ENCODE measurements around the gene TENT4B.

- PRO-cap, 8 experiments = no peak in any of the 8 experiments
Observed at GRCh38 chr16:49464922-49465121, 91.2 kb downstream of the C16orf78 start.

DNA sequence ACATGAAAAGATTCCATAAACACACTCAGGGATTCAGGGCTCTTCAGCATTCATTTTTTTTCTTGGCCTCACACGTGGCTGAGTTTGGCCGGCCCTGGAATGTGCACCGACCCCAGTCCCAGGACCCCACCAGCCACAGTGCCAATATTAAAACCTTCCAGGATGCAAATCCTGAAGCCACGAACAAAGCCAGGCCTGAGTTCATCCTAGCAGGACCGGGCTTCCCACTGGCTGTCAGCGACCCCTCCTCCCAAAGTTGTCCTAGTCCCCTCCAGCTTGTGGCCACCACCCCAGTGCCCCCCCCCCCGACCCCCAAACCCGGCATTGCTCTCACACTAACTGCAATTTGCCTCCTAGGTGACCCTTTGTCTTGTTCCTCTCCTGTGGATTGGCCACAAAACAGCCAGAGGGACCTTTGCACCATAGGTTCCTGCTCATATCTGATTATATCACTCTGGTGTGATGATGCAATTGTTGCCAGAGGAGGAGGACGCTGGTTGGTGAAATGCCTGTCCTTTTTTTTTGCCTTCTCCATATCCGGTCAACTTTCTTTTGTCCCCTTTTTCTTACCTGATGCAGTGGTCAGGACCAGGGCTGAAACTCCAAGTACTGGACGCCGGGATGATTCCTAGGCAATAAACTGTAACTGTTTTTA lies 27.9 kb upstream of the ZNF423 start:
- PRO-cap, 8 experiments = no peak in any of the 8 experiments

GRCh38 chr16:50152280-50153323 lies at the start of gene TENT4B:
TENT4B (plus strand) TSS chr16:50153306.
- PRO-cap, 8 experiments = peak in 8 of 8 experiments; most common plus-strand start chr16:50153270 (in 8); most common minus-strand start chr16:50152450 (in 7)

DNA sequence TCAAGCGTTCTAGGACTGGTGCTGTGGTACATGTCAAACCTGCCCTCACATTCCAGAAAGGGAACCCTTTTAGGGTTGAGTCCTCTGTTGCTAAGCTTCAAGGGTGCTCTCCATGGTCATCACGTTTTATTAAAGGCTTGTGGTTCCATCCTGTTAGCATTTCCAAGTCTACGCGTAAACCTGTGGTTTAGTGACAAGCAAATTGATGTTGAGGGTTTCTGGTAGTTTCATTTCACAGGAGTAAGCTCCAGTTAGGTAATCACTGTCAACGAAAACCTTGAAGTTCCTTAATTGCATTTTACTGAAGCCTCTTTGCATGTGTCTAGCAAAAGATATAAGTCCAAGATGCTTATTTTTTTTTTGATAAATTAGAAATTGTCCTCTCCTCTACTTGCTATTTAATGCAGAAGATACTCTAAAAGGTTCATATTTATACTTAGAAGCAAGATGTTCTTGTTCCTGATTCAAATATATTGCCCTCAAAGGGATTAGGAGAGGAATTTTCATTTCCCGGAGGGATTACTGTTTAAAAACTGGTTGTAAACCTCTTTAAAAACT lies 2.6 kb downstream of the TENT4B start:
- PRO-cap, 8 experiments = peak in 6 of 8 experiments; most common plus-strand start position 91 of the sequence (in 1); most common minus-strand start position 71 of the sequence (in 6)

DNA sequence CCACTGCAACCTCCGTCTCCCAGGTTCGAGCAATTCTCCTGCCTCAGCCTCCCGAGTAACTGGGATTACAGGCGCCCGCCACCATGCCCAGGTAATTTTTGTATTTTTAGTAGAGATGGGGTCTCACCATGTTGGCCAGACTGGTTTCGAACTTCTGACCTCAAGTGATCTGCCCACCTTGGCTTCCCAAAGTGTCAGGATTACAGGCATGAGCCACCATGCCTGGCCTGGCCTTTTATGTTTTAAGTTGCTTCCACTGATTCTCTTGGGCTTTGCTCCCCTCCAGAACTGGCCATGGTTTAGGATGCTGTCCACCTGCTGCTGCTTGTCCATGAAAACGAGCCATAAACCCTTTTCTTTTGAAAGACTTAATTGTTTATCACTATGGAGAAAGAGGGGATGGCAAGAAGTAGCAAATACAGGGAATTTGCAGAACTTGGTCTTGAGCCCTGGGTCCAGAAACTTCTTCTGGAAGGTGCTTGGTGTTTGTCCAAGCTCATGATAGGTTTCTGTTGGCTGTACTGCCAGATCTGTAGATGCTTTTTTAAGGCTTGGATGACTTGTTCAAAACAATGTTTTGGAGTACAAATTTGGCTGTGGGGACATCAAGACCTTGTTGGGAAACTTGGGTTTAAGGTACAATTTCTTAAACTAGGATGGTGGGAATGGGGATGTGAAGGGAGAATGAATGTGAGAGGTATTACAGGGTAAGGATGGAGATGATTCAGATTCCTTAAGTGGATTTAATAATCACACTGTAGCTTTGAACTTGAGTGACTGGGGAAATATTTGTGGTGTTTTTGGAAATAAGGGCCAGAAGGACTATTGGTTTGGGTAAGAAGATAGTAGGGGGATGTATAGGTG lies 5.3 kb downstream of the TENT4B start:
- PRO-cap, 8 experiments = peak in 1 of 8 experiments; most common plus-strand start position 392 of the sequence (in 1)

DNA sequence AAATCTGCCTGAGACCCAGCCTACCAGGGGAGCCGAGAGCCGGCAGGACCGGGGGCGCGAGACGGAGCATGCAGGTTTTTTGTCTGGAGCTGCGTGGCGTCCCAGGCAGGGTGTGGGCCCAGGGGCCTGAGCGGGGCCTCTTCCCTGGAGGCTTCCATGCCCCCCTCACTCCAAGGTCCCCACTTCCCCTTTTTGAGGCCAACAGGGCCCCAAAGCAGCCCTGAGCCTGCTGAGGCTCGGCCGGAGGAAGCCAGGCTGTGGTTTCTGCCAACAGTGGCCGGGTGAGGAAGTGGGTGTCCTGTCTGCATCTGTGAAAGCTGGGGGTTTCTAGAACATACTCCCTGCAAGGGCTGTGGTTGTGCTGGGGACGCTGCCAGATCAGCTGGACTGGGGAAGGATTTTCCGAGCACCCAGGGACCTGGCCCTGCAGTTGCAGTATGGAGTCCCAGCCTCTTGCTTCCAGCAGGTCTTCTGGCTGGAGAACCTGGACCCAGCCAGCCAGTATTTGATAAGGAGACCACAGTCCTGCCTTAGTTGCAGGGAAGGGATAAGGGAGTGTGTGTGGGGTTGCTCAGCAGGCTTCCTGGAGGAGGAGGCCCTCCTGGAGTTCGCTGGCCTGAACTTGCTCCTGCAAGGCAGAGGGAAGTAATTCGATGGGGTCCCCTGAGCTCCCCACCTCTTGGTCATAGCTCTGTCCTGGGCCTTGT lies 15.7 kb downstream of the ADCY7 start:
- PRO-cap, 8 experiments = peak in 4 of 8 experiments; most common plus-strand start position 353 of the sequence (in 3); most common minus-strand start position 114 of the sequence (in 3)

DNA sequence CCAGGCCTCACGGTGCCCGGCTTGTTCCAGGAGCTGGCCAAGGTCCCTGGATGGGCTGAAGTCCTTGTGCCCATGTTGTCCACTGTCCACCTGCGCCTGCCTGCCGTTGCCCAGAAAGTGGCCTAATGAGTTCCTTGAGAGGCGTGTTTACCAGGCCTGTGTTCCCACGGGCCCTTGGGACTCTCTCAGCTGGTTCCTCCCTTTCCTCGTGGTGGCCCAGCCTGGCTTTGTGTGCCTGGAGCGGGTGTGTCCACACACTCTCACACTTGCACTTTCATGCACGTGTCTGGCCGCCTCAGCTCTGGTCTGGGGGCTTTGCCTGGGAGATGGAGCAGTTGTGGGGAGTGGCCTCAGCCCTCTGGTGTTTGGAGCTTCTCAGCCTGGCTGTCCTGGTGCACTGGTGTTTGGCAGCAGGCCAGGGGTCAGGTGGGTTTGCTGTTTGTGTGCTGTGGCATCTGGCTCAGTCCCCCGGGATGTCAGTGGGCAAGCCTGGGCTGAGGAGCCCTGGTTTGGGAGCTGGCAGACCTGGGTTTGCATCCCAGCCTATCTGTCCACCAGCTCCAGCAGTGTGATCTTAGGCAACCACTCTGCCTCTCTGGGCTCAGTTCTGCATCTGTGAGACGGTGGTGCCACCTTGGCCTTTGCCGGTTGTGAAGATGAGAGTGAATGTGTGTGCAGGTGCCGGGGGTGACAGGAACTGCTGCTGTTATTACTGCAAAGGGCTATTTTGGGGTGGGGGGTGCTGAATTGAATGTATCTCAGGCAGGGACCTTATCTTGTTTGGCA lies 18.1 kb downstream of the ADCY7 start:
- PRO-cap, 8 experiments = no peak in any of the 8 experiments

DNA sequence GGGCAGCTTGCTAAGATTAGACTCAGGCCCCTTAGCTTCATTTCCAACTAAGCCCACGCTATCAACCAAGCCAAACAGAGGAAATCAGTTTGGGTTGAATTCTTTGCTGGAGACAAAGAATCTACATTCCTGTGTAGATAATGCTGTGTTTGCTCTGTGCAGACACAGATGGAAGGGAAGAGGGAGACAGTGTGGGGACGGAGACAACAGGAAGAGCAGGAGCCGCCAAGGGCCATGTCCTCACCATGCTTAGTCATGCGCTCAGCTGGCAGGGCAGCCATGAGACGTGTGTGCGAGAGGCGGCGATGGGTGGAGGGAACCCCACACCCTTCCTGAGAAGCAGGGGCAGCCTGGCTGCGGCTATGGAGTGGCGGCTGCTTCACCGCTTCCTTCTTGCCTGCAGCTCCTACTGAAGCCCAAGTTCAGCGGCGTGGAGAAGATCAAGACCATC lies 47.2 kb downstream of the ADCY7 start:
- PRO-cap, 8 experiments = no peak in any of the 8 experiments

DNA sequence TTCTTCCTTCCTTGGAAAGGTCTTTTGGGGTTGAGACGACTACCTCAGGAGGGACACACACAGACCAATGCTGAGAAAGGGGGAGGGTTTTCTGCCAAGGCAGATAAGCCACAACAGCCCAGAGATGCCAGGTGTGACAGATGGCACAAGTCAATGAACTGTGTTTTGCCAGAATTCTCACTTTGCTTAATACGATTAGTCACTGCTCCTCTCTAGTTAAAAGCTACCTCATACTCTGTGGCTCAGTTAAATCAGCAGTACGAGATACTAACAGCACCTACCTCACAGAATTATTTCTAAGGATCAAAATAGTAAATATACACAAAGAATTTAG lies 8.0 kb downstream of the BRD7 start:
- PRO-cap, 8 experiments = no peak in any of the 8 experiments

DNA sequence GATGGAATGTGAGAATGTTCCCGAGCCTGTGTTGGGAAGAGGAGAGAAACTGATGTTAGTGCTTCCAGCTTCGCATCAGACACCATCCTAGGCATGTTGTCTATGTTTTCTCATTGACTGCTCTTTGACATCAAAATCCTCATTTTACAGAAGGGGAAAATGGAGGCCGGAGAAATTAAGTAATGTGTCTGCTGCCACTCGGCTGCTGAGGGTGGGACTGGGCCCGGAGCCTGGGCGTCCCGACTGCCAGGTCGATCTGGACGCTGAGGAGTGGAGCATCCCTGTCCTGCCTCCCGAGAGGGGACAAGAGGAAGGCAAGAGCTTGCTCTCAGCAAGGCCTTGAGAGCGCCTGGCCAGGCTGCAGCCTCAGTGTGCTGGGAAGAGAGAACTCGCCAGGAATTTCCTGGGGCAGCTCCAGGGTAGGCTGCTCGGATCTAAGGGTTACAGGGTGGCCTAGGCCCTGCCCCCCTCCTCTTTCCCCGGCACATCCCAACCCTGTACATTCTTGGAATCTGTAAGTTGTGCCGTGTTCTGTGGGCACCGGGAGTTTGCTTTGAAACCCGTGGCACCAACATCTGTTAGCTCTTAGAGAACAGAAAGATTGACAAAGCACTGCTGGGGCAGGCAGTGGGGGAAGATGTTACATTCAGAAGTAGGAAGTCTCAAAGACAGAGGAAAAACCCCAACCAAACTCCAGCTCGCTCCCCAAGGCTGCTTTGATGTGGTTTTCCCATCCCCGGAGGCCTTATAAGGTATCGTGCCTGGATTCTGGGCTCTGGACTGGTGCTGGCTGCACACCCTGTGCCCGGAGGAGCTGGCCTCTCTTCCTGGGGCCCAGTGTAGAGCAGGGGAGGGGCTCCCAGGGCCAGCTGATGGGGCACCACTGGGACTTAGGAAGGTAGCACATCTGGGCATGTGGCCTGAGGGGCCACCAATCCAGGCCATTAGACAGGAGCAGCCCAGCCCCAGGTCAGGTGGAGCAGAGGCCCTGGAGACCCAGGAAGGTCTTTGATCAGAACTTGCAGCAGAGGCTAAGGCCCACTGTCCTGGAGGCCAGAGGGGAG lies 55.1 kb downstream of the NKD1 start:
- PRO-cap, 8 experiments = no peak in any of the 8 experiments

- PRO-cap, 8 experiments = no peak in any of the 8 experiments
Observed at GRCh38 chr16:50697773-50698491, 4.5 kb downstream of the NOD2 start.

GRCh38 chr16:50709100-50709840 lies 15.9 kb downstream of the NOD2 start:
- PRO-cap, 8 experiments = peak in 6 of 8 experiments; most common plus-strand start chr16:50709369 (in 4); most common minus-strand start chr16:50709221 (in 3)

DNA sequence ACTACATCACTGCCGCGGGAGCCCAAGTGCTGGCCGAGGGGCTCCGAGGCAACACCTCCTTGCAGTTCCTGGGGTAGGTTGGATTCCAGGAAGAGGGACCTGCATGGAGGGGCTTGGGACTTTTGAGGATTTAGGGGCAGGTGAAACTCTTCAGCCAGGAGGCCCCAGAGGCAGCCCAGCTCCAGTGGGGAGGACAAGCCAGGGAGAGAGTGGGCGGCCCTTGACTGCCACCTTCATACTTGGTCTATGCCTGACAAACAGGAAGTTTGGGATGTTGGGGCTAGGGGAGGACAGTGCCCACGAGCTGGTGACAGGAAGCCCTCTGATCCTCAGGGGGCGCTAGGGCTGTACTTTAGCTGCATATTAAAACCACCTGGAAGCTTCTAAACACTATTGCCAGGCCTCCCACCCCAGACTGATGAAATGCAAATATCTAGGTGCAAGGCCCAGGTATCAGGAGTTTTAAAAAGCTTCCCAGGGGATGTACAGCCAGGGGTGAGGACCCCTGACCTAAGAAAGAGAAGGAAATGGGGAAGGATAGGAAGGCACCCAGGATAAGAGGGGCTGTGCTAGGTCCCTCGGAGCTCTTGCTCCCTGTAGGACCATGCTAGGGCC lies 21.8 kb upstream of the CYLD start:
- PRO-cap, 8 experiments = no peak in any of the 8 experiments

- PRO-cap, 8 experiments = no peak in any of the 8 experiments
Observed at GRCh38 chr16:51058405-51058914, 92.6 kb downstream of the SALL1 start.

DNA sequence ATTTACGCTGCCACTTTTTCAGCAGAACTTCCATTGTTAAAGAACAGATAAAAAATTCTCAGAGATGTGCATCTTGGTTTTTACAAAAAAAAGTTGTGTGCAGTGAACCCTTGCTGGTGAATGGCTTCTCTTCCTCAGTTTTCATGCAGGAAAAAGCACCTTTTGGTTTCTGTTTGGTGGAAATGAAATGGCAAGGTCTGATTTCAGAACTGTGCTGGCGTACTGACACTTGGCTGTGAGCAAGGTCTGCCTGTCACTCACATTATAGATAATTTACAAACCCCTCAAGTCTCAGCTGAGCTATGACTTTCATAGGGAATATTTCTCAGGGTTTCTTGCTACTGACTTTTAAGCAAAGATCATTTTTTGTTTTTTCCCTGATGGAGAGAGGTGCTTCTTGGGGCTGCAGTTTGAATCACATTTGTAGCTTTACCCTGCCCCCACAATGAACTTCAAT lies 5.8 kb upstream of the SALL1 start:
- PRO-cap, 8 experiments = no peak in any of the 8 experiments

GRCh38 chr16:51408139-51408823 lies 257.2 kb upstream of the SALL1 start:
- PRO-cap, 8 experiments = no peak in any of the 8 experiments

- PRO-cap, 8 experiments = no peak in any of the 8 experiments
Observed at GRCh38 chr16:52488699-52489805, 57.9 kb downstream of the TOX3 start.

DNA sequence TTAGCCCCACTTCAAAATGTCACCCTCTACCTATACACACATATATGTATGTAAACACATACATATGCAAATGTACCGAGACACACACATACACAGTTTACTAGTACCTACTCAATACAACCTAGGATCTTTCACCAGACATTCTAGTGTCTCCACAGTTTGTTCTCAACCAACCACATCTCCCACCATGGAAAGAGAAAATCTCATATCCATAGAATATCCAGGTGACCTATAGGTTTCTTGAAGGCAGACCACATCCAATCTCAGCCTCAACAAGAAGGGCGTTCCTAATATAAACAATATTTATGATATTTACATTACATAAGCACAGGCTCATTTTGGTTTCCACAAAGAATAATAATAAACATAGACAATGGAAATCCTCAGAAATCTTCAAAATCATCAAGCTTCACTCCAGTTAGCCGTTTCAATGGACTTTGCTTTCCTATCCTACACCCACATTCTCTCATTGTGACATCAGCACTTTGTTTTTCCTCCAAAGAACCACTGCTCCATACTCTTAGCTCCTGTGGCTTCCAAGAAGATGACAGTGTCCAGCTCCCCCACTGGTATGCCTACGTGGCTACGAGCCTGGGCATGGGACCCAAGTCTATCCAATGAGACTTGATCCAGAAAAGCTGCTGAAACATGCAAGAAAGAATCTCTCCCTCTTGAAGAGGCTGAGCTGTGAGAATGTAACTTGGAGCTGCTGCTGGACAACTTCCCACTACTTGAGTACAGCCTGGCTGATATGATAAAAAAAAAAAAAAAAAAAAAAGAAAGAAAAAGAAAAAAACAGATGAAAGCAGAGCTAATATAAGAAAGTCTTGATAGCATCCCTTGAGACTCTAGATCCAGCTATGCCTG lies 9.6 kb downstream of the TOX3 start:
- PRO-cap, 8 experiments = no peak in any of the 8 experiments

GRCh38 chr16:52562860-52563252 lies 15.9 kb upstream of the TOX3 start:
- PRO-cap, 8 experiments = no peak in any of the 8 experiments

GRCh38 chr16:53042078-53043167 lies 10.3 kb downstream of the CHD9NB start:
- PRO-cap, 8 experiments = no peak in any of the 8 experiments

Data from peripheral blood mononuclear cell (primary cell).